ENCODE results near the gene GFM1.

DNA sequence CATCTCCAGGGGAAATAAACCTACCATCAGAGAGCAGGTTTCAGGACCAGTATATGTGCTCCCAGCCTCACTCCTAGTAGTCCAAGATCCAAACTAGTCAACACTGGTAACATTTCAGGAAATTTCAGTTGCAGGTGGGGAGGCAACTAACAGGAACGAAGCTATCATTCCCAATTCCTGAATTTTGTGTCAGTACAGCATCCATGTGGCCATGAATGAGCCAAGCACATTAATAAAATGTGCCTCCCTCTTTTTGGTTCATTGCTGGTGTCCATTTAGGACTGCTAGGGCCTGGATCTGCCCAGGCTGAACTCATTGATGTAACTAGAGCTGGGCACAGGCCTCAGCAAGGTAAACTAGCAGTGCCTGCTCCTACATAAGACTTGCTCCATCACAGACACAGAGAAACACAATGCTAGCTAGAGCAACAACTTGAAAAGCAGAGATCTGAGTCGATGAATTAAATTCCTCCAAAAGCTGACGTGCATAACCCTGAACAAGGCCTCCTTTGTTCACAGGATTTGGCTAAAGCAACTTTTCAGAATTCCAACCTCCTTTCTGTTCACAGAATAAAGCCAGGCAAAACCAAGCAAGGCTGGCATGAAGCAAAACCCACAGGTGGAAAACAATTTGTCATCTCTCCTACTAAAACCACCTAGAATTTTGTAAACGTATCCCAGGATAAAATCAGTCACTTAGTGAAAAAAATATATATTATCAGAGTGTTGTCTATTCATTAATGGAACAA lies 40.2 kb downstream of the PLCH1 start:
- RRBS, result no CpG with 5 or more reads among the region's 4 CpGs

DNA sequence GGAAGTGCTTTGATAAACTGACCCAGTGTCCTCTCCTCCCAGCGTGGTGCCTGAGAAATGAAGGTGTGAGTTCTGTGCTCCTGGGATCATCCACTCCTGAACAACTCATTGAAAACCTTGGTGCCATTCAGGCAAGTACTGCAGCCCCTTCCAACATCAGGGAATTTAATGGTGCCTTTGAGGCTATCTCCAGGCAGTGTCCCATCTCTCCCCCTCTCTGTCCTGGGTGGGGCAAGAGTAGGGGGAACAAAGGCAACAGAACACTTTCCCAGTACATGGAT lies 23.6 kb downstream of the SSR3 start:
- RRBS, result no CpG with 5 or more reads among the region's 1 CpG

GRCh38 chr3:156542134-156543494 lies 12.3 kb downstream of the SSR3 start:
- RRBS, result no CpG with 5 or more reads among the region's 6 CpGs

GRCh38 chr3:156605408-156606579 lies 50.9 kb upstream of the SSR3 start:
- RRBS, result no CpG with 5 or more reads among the region's 38 CpGs

DNA sequence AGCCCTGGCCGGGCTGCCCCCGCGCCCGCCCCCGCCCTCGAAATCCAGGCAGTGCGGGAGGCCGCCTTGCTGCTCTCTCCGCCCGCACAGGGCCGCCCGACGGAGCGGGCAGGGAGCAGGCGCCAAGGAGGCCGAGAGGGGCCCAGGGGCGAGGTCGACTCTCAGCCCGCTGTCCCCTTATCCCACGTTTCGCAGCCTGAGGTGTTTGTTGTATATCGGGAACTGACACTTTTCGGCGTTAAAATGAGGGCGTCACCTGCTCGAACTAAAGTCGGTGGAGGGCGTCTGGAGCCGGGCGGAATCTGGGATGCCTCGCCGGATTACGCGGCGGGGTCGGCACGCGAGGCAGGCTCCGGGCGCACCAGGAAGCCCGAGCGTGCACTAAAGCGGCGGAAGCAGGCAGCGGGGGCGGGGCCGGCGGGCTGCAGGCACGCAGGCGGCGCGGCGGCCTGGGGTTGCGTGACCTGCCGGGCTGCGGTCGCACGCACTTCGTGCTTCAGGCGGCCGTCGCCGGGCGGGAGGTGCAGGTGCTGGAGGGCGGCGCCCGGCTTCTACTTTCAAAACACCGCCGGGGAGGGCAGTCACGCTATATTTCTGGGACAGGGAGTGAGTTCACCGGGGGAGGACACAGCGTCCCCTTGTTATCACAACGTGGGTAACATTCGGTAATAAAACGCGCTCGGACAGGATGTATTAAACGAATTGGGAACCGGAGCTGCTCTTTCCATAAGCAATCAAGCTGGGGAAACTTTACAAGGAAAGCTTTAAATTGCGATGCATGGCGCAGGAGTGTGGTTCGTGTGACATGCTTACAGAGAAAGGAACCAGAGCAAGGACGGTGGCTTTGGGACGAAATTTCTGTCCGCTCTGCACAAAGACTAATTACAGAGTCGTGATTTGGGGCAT lies 9.3 kb upstream of the LEKR1 start:
- RRBS, result 3% methylated on average over 40 of the region's 86 CpGs

GRCh38 chr3:156818047-156818527 lies 8.1 kb upstream of the LEKR1 start:
- RRBS, result no CpG with 5 or more reads among the region's 3 CpGs

DNA sequence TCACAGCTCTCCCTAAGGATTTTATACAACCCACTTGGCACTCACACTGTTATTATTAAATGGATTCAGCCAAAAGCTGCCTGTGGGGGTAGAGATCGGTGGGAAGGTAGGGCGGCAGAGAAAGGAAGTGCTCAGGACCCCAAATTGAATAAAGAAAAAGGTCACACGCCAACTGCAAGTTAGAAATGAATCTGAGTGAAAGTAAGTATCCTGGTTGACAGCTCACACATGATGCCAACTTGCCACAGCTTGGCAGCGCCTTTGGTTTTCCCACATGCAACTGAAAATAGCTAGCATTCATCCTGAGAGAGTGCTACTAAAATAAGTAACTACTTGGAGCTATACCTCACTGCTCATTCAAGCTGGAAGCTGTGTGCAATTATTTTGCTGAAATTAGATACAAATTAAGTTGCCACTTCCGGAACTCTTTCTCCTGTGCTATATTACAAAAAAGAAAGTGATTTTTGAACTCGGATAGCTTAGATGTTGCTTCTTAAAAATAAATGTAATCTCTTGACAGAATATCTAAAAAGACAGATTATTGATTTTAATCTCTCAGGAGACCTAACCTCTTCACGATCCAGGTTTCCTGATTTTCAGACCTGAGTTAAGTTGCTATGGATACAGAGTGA lies 73.5 kb downstream of the CCNL1 start:
- RRBS, result no CpG with 5 or more reads among the region's 7 CpGs

DNA sequence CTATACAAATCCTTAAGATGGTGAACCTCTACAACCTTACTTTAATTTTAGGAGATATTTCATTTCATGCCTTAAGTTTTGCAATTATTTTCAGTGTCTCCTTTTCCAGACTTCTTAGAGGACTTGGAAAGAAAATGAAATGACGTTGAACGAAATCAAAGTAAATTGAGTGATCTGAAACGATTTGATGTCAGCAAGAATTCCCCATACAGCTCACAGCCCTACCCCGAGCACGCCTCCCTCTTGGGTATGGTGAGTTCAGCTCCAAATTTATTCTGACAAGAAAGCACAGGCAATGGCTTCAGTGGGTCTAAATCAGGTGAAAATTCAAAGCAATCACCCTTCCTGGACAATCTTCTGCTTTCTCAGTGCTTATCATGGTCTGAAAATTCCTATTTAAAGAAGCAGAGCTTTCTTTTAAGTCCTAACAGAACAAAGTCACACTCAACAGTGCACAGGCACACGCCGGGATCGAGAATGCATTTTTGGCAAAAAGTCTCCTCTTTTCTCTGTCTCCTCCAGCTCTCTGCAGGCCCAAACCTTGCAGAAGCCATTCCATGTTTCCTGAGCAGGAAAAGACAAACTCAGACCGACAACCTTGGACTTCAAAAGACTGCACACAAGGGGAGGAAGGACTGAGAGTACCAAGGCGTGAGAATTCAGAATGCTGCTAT lies 72.0 kb downstream of the CCNL1 start:
- RRBS, result no CpG with 5 or more reads among the region's 10 CpGs

GRCh38 chr3:157103237-157103786 lies 56.6 kb downstream of the CCNL1 start:
- RRBS, result no CpG with 5 or more reads among the region's 2 CpGs

DNA sequence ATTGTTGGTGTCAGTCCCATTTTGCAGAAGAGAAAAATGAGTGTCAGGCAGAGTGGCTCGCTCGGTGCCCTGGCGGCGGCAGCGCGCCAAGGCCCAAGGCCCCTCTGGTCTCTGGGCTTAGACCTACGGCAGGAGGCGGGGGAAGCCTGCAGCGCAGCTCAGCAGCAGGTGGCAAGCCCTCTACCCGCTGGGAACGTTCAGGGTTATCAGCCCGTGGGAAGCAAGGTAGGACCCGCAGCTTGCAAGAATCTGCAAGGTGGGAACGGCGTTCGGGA lies 39.9 kb downstream of the CCNL1 start:
- RRBS, result no CpG with 5 or more reads among the region's 16 CpGs

DNA sequence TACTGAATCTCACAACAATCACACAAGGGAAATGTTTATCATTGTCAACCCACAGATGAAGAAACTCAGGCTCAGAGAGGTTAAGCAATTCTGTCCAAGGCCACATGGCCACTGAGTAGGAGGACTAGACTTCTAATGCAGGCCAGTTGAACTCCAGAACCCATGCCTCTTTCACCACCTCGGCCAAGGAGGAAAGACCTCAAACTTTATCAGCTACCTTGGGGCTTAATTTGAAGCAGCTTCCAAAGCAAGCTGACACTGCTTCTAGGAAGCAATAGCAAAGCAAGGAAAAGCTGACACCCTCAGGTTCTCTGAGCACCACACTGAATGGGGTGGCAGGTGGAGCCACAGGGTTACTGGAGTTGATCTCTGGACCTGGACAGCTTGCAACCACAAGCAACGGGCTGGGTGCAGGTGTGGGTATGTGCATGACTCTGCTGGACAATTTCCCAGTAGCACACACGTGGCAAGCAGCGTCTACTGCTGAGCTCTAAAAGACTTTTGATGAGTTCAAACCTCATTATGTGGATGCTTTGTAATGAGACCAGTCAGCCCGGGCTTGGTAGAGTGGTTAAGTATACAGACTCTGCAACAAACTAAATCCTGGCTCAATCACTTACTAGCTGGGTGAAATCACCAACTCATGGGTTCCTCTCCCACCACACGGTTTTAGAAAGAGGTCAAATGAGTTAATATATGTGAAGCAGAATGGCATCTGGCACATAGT lies 23.1 kb downstream of the CCNL1 start:
- RRBS, result no CpG with 5 or more reads among the region's 6 CpGs

DNA sequence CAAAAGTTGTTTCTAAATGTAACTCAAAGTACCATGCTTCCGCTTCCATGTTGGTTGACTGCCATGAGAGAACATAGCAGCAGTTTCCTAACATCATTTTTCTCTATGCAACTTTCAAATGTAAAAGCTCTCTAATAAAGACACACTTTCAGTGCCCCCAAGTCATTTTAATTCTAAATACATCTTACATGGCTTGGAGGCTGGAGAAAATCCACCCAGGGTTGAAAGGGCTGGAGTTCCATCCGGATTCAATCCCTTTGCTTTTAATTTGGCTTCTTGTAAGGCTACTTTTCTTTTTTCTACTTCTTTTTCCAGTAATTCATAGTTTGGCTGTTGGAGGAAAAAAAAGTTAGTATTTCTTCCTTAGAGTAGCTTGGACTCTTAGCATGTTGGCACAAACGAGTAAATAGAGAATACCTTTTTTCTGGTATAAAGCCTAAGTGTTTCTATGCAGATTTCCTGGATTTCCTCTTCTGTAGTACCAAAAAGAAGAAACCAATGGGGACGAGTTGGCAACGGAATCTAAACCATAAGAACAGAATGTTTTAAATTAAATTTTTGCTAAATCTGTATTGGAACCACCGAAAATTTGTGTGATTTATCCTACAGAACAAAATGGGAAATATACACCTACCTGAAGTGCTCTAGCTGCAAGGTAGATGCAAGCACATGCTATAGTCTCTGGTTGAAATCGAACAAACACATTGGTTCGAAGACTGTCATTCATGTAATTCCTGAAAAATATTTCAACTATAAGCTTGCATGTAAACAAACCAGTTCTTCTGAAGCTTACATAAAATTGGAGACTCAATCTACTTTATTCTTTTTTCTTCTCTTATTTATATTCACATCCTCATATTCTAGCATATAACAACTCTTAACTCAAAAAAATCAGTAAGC lies 10.0 kb downstream of the CCNL1 start:
- RRBS, result no CpG with 5 or more reads among the region's 8 CpGs

- RRBS, result no CpG with 5 or more reads among the region's 3 CpGs
These were observed 6.4 kb downstream of the CCNL1 start for GRCh38 chr3:157153503-157154013.

- RRBS, result no CpG with 5 or more reads among the region's 3 CpGs
These were observed 5.8 kb downstream of the CCNL1 start for GRCh38 chr3:157154142-157154585.

GRCh38 chr3:157175645-157176109 lies 15.7 kb upstream of the CCNL1 start:
- RRBS, result no CpG with 5 or more reads among the region's 13 CpGs

GRCh38 chr3:157442147-157443459 lies 6.0 kb downstream of the PTX3 start:
- RRBS, result no CpG with 5 or more reads among the region's 7 CpGs

DNA sequence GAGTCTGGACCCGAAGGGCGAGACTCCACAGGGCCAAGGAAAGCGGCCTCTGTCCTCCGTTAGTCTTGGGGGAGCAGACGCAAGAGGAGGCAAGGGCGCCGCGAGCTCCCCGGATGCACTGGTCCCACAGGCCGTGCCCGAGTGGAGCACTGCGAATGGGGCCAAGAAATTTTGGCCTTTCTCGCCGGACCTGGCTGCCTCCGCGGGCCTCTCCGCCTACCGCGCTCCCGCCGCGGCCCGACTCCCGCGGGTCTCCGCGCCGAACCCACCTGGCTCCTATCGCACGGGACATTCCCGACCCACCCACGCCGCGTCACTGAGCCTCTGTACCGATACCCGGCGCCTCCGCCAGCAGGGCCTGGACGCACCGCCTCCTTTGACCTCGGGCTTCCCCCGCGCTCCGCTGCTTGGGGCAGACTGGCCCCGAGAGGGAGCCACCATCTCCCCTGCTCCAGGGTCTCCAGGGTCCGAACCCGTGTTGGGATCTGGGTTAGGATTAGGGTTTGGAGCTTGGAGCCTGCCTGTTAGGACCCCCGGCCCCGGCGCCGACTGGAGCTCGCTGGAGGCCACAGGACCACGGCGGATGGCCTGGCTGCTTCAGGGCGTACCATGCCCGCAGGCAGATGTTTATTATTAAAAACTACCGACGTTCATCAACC lies 11.8 kb downstream of the SHOX2 start:
- RRBS, result 59% methylated on average over 6 of the region's 58 CpGs

DNA sequence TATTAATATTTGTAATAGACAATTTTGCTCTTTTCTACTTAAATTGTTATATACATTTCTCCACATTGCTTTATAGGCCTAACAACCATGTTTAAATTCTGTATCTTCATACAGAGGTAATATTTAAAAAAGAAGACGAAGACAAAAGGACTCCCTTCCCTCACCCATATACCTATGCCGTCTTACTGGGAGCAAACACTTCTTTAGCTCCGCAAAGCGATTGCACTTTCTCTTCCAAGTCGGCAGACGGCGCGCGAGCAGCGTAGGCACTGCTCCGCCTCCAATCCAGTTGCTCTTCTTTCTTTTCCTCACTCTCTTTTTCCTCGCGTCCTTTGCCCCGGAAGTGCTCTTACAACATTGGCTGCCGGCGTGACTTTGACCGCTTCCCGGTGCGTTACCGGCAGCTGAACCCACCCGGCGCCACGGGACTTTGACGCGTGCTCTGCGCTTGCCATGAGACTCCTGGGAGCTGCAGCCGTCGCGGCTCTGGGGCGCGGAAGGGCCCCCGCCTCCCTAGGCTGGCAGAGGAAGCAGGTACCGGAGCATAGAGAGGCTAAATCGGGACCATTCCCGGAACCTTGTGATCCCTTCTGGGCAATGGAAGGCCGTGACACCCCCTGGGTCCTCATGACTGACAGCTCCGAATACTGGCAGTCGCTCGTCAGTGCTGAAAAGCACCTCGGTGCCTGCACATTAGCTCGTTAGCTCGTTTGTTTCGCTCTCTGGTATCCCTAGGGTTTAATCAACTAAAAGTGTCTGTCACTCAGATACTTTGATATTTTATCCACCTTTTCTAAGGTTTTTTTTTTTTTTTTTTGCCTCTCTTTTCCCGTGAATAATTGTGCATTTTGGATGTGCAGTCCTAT lies at the start of gene GFM1:
GFM1 (plus strand) TSS at position 346 of the 866 bp plus-strand sequence.
- RRBS, result no CpG with 5 or more reads among the region's 44 CpGs

DNA sequence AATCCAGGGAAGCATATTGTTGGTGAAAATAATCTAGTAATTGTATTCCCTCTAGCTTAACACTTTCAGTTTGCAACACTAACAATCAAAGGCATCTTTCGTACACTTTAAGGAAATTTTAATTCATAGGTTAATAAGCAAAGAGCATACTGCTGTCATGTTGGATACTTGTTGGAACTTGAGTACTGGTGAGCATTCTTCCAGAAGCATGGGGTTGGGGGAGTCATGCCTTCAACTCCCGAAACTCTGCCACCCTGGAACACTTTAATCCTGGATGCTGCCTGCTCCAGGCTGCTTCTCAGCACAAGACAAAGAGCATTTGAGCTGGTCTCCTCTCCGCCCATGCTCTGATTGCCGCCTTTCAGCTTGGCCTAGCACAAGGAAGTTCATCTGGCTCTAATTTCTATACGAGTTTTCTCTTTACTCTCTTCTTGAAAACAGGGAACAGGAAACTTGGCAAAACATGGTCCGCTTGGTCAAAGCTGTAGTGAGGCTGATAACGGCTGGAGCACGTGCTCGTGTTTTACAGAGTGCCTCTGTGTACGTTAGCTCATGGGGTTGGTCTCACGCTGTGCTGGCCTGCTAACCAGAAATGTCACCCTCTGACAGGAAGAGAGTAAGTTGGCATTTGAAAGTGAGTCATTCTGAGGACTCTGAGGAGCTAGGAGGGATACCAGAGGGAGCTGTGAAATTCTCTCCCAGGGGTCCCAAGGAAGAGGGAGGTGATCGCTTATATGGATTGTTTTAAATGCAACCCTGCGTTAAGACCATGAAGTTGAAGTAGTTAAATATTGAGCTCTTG lies 19.2 kb downstream of the RARRES1 start:
- RRBS, result no CpG with 5 or more reads among the region's 13 CpGs

Measured in foreskin fibroblast (primary cell).